Mesenchymal stem cell of the bone marrow (primary cell): ENCODE measurements around the genes ZNF420 and YIF1B.

DNA sequence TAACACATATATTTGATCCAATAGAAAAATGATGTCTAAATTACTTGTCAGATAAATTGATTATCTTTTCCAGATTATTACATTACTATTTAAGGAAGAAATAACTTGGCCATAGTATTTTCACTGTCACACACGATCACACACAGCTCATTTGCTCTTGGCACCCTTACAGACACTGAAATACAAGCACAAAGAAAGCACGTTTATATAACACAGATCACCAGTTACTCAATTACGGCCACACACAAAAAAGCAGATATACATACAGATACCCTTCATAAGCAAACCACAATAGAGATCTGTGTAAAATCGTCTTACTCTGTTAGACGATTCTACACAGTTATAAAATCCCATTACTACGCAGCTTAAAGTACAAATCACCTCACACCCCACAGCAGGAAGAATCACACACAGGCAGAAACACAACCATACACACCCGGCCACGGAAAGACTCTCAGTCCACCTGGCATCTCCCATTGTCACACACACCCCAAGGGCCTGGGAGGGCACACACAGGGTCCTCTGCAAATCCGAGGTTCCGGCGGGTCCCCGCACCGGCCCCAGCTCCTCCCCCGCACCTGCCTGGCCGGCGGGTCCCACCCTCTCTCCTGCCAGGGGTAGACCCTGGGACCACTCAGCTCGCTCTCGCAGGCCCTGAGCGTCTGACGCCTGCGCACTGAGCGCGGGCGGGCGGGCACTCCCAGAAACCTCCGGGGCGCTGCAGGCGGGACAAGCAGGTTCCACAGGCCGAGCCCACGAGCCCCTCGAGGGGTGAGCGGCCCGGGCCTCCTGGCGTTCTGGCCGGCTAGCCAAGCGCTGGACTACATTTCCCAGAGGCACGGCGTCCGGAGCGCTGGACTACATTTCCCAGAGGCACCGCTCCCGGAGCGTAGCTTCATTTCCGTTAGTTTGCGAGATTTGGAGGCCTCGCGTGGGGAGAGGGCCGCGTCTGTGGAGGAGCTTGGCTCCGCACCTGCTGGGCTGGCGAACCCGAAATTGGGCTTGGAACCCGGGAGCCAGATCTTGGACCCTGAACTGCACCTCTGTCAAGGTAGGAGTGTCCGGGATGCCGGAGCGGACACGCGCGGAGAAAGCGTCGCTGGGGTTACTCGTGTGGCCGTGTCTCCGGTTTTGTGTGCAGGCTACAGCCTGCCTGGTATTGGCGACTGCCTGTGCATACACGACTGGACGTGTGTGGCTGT, at the start of gene ZNF420:
Gene ZNF420 (plus strand): TSS at position 914 of the 1,202 bp plus-strand sequence.
- CAGE, long polyA plus RNA: no peak

- CAGE, long polyA plus RNA: no peak
These were observed 8.1 kb upstream of the ZNF527 start for GRCh38 chr19:37362624-37363329.

DNA sequence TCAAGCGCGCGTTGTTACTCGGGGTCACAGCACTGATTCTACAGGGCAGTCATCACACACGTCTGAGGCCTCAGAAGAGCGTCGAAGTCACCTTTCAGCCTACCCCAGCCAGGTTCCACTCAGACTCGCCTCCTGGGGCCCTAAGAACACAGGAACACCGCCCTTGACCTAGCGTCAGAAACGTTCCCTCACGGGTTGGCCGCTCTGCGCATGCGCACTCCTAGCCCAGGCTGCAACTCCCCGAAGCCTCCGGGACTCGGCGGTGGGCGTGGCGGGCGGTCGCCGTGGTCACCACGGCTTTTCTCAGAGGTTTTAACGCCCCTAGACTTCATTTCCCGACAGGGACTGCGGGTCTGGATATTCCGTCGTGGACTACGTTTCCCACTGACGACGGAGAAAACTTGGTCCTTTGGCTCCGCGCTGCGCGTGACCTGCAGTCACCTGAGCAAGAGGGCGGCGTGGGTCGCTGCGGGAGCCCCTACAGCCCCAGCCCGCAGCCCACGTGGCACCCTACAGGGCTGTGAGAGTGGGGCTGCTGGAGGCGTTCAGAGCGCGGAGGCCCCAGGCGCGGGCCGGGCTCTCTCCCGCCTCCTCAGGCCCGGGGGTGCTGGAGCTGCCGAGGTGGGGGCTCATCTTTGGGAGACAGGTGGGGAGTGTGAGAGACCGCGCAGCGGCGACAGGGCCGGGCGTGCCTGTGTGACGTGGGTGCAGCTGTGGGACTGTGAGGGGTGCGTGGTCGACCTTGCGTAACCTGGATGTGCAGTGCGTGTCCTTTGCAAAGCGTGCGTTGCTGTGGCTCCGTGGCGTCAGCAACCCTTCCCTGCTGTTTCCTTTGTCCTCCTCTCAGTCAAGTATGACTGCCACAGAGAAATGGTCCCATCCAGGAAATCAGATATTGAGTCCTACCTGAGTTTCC, 38.0 kb upstream of the ZNF573 start:
- CAGE, long polyA plus RNA: no peak

GRCh38 chr19:37865116-37865512, 41.3 kb downstream of the WDR87 start:
- CAGE, long polyA plus RNA: no peak

DNA sequence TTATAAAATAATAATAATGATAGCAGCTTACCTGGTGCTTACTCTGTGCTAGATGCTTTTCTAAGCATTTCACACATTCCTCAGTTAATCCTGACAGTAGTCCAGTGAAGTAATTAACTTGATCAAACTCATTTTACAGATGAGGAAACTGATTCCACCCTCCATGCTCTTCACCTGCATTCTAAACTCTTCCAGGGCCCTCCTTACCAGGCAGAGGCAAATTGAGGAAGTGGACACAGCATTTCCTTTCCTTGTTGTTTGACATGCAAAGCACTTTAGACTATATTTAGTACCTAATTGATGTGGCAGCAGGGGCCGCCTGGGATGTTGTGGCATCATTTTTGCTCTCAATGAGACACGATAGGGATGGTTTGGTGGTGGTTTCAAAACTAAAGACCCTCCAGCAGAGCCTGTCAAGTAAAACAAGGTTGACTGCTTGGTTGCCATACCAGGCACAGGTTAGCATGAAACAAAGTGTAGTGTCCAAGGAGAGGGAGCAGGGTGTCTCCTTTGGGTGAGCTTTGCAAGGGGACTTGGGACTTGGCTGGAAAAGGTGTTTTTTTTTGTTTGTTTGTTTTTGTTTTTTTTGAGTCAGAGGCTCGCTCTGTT, 7.9 kb downstream of the SIPA1L3 start:
- CAGE, long polyA plus RNA: no peak

DNA sequence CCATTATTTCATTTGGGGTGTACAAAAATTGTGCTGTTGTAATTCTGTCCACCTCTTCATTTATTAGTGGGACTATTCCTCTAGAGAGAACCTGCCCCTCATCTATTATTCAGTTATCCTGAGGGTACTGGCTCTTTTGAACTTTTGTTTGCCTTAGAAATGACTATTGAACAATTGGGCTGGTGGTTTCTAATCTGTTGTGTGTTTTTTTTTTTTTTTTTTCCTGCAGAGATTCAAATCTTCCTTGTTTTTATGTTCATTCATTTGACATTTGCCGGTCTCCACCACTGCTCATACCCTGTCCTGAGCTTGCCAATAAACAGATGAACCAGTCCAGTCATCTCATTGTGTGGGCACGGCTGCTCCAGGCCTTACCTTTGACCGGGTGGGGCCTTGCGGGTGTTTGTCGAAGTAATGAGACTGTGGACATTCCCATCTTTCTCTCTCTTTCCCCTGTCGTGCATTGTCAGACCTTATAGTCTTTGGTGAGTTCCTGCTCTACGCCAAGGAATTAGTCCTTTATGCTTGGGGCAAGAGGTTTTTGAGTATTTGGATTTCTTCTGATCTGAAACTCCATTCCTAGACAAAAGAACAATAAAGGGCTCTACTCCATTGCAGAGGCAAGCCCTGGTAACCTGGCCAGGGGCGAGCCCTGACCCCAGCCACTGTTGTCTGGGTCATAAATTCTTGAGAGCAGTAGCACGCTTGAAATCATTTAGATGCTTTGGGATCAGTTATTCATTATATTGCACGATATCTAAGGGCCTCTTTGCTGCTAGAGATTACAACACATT, 34.4 kb downstream of the SIPA1L3 start:
- CAGE, long polyA plus RNA: no peak

DNA sequence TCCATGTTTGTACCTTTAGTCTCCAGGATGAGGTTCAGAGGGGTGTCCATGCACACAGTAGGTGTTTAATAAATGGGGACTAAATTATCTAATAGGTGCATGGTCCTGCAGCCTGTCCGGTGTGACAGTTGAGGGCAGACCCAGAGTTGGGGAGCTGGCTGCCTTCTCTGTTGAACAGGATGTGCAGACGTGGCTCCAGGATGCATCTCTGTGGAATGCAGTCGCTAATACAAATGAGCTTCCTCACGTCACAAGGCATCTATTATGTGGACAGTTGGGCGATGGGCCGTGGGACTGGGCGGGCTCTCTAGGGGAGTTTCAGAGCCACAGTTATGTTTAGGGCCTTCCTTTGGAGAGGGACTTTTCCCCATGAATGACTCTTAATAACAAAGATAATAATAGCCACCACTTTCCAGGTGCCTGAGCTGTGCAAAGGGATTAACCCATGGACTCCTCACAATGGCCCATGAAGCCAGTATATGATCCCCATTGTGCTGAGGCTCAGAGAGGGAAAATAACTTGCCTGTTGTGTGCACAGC, 71.1 kb downstream of the SIPA1L3 start:
- CAGE, long polyA plus RNA: no peak

- CAGE, long polyA plus RNA: no peak
These were observed 116.3 kb downstream of the SIPA1L3 start for GRCh38 chr19:38023142-38023966.

DNA sequence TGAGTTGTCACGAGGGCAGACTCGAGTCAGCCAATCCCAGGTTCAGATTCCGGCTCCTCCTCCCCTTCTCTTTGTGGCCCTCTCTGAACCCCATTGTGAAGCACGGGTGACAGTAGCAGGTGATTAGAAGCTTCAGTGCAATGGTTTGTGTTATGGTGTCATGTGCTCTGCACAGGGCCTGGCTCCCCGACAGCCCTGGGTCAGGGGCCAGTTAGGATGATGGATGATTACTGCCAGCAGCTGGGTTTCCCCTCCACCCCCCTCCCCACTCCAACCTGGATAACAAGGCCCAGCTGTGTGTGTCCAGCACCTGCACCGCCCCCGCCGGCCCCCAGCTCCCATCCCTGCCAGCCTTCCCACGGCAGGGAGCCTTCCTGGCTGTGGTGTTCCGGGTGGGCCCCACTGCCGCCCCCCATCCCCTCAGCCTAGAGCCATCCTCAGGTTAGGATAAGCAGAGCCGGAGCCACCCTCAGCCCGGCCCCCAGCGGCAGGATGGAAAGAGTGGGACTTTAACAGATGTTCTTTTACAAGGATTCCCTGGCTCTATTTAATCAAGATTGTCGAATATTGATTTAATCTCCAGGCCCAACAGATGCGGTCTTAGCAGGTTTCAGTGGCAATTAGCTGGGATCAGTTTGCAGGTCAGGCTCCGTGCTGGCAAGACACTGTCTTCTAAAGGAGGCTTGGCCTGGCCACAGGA, 156.1 kb downstream of the SIPA1L3 start:
- CAGE, long polyA plus RNA: no peak

- CAGE, long polyA plus RNA: no peak
These were observed 51.8 kb downstream of the DPF1 start for GRCh38 chr19:38172104-38172653.

DNA sequence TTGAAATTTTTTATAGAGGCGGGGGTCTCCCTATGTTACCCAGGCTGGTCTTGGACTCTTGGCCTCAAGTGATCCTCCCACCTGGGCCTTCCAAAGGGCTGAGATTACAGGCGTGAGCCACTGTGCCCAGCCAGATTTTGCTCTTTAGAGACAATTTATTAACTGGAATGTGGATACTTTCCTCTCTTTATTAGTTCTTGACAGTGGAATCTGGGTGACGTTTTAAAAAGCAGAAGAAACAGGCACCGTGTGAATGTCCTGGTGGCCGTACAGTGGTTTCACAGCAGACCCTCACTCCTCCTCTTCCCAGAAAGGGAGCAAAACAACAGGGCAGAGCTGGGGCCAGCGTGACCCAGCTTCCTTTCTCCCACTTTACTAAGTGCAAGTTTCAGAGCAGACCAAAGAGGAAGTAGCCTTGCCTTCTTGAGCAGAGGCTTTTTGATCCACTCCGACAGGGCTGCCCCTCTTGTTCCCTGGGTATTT, 19.7 kb upstream of the C19orf33 start:
- CAGE, long polyA plus RNA: no peak

GRCh38 chr19:38303576-38303990, 468 bp upstream of the C19orf33 start:
- CAGE, long polyA plus RNA: no peak

GRCh38 chr19:38304530-38305876, 952 bp downstream of the C19orf33 start:
- CAGE, long polyA plus RNA: no peak

DNA sequence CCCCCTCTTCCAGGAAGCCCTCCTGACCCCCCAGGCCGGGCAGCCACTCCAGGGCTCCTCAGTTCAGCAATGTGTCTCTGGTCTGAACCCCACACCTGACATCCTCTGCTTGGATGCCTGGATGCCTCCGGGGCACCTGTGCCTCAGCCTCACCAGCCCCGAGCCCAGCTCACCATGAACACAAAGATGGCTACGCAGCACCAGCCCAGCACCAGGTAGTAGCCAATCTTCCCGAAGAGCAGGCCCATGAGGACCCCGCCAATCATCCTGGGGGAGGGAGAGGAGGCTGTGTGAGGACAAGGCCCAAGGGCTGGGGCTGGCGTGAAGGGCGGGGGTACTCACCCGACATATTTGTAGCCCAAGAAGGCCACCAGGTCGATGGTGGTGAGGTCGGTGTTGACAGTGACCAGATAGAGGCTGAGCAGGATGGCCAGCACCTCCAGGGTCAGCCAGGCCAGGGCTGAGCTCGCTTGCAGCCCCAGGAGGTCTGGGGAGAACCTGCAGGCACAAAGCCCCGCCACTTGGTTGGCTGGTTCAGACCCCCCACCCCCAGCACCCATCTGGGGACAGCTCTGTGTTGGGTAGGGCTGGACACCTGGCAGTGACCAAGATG, 3.3 kb downstream of the C19orf33 start:
- CAGE, long polyA plus RNA: no peak

GRCh38 chr19:38315247-38316371, at the start of gene YIF1B:
YIF1B (minus strand) TSS chr19:38315947.
- CAGE, long polyA plus RNA: no peak

DNA sequence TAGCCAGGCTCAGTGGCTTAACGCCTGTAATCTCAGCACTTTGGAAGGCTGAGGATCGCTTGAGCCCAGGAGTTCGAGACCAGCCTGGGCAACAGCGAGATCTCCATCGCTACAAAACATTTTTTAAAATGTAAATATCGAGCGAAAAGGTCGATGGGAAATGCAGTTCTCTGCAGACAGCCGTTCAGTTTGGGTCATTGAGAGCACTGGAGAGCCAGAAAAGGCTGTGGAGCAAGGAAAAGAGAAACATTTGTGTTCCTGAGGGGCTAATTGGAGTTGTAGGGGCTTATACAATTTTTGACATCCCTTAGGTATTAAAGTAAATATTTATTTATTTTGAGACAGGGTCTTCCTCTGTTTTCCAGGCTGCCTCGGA, 613 bp upstream of the YIF1B start:
- CAGE, long polyA plus RNA: no peak

DNA sequence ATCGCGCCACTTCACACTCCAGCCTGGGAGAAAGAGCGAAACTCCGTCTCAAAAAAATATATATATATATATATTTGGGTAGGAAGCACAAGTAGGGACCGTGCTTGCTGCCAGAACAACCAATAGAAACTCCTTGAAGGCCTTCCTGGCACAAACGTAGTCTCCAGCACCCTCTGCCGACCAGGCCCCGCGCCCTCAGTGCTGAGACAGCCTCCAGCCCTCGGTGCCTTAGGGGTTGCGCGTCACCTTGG, 218 bp upstream of the CATSPERG start:
- CAGE, long polyA plus RNA: no peak

DNA sequence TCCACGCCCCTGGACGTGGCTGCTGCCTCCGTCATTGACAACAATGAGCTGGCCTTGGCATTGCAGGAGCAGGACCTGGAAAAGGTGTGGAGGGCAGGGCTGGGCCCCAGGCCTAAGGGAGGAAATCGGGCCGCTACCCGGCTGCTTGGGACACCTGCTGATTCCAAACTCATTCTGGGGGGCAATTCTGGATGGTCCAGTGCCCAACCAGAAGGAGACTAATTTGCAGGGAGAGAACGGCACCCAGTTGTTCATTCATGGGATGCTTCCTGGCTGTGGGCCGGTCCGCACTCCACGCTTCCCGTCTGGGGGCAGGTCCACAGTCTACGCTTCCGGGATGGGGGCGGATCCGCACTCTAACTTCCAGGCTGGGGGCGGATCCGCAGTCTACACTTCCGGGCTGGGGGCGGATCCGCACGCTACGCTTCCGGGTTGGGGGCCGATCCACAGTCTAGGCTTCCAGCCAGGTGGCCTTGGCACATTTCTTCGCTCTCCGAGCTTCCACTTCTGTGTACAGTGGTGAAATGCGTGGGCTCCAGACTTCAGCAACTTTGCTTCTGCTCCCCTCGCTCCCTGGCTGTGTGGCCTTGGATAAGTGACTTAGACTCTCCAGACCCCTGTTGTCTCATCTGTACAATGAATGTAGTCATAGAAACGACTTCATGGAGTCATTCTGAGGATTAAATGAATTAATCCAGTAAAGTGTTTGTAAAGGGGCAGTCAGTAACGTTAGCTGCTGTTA, 63.6 kb downstream of the RYR1 start:
- CAGE, long polyA plus RNA: no peak

- CAGE, long polyA plus RNA: no peak
These were observed 37.6 kb downstream of the MAP4K1 start for GRCh38 chr19:38579993-38580650.

- CAGE, long polyA plus RNA: no peak
These were observed 12.6 kb downstream of the EIF3K start for GRCh38 chr19:38631301-38632199.